Cytotoxic T cell (primary cell): ENCODE measurements around a stretch of chr22.

GRCh38 chr22:26528338-26528879 lies 16.1 kb upstream of the TFIP11 start:
- PRO-cap, 2 experiments = no peak in any of the 2 experiments

DNA sequence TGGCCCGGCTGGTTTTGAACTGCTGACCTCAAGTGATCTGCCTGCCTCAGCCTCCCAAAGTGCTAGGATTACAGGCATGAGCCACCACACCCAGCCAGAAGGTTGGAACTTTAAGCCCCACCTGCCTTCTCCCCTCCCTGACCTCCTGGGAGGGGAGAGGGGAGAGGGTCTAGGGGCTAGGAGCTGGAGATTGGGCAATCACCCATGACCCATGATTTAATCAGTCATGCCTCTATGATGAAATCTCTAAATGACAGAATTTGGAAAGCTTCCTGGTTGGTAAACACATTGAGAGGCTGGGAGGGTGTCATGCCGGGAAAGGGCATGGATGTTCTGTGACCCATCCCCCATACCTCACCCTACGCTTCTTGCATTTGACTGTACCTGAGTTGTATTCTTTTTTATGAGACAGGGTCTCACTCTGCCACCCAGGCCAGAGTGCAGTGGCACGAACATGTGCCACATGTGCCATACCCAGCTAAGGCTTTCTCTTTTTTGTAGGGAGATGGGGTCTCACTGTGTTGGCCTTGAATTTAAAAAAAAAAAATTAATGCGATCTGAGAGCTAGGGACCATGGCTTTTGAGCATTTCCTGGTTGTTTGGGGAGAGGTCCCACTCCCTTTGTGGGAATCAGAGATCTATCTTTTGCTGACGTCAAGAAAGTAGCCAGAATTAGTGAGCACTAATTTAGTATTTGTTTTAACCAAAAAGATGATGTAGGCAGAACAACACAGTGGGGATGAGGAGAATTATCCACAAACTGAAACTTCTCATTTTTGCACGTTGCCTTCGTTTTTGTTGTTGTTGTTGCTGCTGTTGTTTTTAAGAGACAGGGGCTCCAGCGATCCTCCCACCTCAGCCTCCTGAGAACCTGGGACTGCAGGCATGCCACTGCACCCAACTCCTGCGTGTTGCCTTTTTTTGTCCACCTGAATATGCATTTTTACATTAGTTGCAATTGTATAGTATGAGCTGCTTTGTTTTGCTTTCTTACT lies 17.4 kb upstream of the TFIP11 start:
- PRO-cap, 2 experiments = no peak in any of the 2 experiments

- PRO-cap, 2 experiments = no peak in any of the 2 experiments
These were observed 25.7 kb downstream of the TPST2 start for GRCh38 chr22:26564164-26564697.

DNA sequence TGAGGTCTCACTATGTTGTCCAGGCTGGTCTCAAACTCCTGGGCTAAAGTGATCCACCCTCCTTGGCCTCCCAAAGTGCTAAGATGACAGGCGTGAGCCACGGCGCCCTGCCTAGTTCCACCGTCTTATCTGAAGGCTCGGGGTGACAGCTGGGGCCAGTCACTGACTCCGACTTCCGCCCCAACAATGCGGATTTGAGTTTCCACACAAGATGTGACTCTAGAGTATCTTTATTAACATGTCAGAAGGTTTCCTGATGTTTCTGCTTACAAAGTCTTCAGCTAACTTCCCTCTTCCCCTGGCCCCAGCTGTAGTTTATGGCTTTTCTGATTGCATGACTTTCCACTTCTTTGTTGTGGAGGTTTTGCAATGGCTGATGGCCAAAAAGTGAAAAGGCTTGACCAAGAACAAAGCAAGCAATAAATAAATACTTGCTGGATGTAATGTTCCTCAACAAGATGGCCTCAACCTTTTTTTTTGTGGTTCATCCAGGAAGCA lies 16.7 kb downstream of the TPST2 start:
- PRO-cap, 2 experiments = no peak in any of the 2 experiments

GRCh38 chr22:26586350-26587150 lies 3.4 kb downstream of the TPST2 start:
- PRO-cap, 2 experiments = peak in 1 of 2 experiments; most common minus-strand start chr22:26586832 (in 1)

- PRO-cap, 2 experiments = no peak in any of the 2 experiments
These were observed 41.8 kb downstream of the CRYBA4 start for GRCh38 chr22:26663461-26663999.

GRCh38 chr22:26671444-26672105 lies 49.8 kb downstream of the CRYBA4 start:
- PRO-cap, 2 experiments = peak in 2 of 2 experiments; most common plus-strand start chr22:26671737 (in 2); most common minus-strand start chr22:26671659 (in 1)

GRCh38 chr22:26764819-26765188 lies 143.0 kb downstream of the CRYBA4 start:
- PRO-cap, 2 experiments = no peak in any of the 2 experiments

DNA sequence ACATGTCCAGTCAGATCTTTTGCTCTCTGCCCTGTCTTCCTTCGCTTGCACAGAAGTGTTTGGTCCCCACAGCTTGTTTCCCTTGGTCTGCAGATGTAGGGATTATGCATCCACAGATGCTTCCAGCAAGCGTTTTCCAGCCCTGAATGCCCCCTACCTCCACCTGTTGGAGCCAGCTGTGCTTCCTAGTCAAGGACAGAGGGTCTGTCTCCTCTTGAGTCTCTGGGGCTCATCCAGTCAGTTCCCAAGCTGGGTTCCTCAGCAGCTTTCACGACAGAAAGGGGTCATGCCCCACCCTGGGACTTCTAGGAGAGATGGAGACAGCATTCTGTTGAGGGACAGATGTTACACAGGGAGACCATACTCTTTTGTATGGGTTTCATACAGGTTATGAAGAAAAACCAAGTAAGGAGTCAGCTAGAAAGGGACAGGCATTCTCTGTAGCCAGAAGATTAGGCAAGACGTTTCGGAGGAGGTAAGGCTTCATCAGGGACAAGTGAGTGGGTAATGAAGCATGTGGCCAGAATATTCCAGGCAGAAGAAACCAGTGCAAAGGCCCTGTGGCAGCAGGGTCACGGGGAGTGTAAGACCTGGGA lies 213.0 kb downstream of the CRYBA4 start:
- PRO-cap, 2 experiments = no peak in any of the 2 experiments

DNA sequence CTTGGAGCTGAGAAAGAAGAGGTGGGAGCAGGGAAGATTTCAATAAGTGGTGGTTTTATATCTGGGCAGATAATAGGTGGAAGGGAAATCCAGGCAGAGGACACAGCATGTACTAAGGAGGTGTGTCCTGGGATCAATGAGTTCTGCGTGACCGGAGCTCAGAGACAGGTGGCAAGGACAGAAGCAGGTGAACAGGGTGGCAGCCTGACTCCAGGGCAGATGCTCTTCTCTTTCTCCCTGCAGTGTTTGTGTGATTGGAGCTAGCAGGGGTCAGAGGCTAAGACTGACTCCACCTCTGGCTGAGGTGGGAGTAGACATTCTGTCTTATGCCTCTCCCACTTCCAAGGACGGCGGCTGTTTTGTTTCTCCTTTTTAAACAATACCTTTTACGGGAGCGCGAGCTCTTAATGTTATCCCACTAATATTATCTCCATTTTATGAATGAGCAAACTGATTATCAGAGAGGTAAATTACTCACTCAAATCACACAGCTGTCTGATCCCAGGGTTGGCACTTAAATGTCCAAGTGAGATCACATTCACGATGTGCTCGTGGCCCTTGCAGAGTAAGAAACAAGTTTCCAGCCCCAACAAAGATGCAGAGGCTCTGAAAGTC lies 359.3 kb downstream of the CRYBA4 start:
- PRO-cap, 2 experiments = no peak in any of the 2 experiments

GRCh38 chr22:27108419-27109294 lies 486.9 kb downstream of the CRYBA4 start:
- PRO-cap, 2 experiments = no peak in any of the 2 experiments

DNA sequence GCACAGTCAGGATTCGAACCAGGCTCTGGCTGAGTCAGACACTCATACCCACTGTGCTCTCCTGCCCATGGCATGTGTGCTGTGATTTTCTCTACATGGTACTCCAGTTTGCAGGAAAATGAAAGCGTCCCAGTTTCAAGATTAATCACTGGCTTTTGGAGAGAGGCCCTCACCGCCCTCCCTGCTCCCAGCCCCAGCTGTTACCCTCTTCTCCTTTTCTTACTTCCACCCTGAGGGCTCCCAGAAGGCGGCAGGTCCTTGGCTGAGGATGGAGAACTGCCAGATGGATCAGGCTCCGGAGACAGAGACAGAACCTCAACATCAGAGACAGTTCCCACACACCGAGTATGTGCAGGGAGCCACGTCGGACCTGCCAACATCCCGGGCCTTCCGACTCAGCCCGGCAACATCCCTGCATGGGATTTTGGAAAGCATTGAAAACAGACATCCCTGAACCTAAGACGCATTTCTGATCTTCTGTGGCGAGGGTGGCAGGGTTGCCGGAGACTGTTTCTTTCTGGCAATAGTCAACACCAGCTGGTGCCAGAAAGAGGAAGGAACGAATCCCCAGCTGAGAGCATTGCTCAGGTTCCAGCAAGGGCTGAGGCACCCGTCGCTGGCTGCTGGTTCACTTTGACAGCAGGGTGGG lies 502.6 kb downstream of the CRYBA4 start:
- PRO-cap, 2 experiments = no peak in any of the 2 experiments

DNA sequence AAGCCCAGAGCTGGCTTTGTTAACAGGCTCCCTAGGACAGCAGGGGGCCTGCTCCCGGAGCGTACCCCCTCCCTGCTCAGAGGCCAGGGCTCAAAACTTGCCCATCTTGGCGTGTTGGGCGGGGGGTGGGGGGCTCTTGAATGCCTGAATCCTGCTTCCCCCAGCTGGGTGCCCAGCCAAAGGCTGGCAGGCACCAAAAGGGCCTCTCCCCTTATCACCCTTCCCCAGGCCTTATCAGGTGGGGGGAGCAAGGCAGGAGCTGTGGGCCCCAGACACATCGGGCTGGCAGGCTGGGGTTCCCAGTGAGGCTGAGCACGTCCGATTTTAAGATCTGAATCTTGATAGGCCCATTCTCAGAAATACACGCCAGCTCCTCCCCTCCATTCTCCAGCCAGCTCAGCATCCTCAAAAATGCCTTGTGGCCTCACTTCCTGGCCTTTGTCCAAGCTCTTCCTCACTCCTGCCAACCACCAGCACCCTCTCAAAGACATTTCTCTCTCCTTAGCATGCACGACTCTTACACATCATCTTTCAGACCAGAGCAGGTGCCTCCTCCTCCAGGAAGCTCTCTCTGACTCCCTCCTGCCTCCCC lies 384.8 kb downstream of the MN1 start:
- PRO-cap, 2 experiments = no peak in any of the 2 experiments

- PRO-cap, 2 experiments = no peak in any of the 2 experiments
These were observed 10.1 kb downstream of the MN1 start for GRCh38 chr22:27791376-27791941.

DNA sequence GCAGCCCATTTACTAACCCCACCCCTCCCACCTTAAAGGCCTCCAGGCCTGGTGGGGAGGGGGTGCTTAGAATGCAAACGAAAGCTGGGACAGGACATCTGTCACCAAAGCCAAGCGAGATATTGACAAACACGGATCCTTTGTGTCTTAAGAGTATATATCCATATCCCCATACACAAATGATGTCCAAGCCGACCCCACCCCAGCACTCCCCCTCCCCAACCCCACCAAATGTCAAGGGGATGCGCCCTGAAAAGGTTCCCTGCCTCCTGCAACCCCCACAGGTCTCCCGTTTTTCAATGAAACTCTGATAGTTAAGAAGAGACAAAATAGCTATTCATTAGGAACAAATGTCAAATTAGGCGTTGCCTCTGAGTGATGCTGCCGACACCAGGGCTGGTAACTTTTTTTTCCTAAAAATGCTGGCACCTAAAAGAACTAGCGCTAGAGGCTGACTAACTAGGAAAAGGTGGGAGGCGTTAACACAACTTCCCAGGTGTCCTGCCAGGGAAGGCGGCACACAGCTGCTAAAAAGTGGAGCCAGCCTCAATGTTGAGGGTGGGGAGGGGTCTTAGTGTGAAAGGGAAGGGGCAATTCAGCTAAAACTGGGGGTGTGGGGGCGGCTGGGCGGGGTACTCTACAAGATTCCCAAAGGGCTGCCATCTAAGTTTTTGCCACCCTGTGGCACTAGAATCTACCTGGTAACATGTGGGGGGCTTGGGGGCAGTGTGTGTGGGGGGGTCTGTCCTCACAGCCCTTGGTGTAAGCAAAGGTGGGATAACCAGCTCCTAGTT lies 5.5 kb downstream of the MN1 start:
- PRO-cap, 2 experiments = no peak in any of the 2 experiments

DNA sequence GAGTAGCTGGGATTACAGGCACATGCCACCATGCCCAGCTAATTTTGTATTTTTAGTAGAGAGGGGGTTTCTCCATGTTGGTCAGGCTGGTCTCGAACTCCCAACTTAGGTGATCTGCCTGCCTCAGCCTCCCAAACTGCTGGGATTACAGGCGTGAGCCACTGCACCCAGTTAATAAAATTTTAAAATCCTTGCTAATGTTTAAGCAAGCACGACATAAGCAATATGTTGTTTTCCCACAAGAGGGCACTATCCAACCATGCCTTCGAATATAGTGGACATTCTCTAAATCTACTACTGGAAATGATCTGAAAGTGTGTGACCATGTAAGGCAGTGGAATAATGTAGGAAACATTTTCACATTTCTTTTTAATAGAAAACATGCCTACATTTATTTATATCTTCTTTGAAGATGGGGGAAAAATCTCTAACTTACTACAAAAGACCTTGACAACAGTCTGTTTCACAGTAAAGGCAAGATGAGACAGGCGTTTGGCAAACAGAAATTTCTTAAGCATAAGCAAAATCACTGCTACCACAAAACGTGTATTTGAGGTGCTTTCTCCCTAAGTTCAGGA lies 38.2 kb downstream of the PITPNB start:
- PRO-cap, 2 experiments = no peak in any of the 2 experiments

DNA sequence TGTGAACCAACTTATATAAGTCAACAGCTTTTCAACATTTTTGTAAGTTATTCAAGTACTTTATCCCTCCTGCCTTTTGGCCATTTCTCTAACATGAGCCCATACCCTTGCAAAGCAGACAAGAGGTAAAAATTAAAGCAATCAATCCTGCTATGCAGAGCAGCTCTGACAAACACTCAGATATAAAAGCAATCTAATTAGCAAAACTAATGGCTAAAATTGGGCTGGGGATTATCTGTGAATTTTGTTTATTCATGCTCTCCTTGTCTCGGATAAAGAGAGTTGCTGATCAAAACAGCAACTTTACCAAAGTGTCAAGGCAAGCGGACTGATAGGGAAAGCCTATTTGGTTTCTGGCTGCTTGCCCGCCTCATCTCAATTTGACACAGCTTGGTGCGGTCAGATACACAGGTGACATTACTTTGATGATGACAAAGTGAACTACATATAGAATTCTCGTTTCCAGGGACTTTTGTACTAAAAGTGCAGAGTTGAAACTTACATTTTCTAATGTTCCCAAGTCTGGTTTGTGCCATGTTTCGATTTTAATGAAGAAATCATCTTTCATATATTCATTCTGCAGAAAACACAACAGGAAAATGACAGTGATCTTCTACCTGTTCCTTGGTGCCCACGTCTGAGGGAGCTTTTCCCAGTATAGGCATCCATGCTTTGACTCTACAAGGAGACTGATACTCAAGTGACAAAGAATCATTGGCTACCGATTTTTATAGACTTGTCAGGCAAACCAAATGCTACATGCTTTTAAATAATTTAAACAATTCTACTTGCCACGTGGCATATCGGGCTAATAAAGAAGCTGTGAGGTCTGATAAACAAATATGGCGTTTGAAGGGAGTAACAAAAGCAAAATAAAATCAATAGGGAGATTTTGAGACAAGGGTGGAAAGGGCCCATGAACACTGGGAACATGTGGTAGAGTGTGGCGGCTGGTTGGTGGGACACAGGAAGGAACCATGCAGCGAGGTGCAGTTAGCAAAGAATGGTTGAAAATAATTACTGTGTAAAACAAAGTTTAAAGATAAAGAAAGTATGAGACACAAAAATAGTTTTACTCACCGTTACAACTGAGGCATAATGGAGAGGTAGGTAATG lies 22.6 kb downstream of the PITPNB start:
- PRO-cap, 2 experiments = no peak in any of the 2 experiments

- PRO-cap, 2 experiments = no peak in any of the 2 experiments
These were observed 6.9 kb downstream of the PITPNB start for GRCh38 chr22:27912147-27912608.

- PRO-cap, 2 experiments = no peak in any of the 2 experiments
These were observed 6.0 kb downstream of the PITPNB start for GRCh38 chr22:27912884-27913576.

DNA sequence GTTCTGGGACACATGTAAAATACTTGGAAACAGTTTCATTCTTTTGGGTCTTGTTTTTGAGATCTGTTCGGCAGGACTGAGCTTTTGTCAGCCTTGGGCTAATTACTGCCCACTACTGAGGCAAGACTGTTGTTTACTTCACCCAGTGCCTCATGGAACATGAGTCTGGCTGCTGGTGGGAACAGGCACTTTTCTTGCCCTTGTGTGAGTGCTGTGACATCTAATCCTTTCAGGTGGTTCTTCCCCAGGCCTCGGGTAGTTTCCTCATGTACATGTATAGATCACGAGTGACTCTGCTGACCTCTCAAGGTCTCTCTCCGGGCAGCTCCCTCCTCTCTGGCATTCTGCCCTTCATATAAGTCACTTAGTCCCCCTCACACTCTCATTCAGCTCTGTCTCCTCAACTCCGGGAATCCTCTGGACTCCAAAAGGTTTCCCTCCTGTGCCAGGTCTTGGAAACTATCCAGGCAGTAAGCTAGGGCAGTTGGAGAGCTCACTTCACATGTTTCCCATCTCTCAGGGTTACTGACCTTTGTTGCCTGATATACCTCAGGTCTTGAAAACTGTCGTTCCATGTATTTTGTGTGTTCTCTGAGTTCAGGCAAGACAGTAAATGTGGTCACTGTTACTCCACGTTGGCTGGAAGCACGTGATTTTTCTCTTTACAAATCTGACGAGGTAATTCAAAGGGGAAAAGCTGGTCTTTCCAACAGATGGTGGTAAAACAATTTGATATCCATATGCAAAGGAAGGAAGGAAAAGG lies 40.3 kb upstream of the PITPNB start:
- PRO-cap, 2 experiments = no peak in any of the 2 experiments